ENCODE results near the genes GSTA4, GCM1 and ELOVL5.

DNA sequence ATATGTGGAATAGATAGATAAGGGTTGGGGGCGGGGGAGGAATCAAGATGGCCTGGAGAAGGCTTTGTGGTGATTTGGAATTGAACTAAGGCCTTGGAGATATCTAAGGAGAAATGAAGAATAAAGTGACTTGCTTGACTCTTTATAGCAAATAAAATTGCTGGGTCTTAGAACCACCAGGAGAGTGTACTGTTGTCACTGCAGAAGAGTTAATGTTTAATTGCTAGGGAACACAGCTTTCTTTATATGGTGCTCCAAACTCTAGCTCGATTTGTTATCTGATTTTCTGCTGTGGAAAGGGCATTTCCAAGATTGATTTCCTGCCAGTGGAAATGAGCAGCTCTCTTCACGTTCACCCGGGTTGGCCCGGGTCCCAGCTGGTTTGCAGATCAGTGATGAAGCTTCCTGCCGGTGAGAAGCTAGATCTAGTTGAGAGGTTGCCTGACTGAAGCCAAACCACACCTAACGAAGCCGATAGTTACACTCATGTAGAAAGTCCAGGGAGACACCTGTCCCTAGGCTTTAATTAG lies 27.6 kb downstream of the PAQR8 start:
- CAGE, long polyA plus RNA: no peak
- RRBS: 22% methylated on average over 1 of the region's 8 CpGs

DNA sequence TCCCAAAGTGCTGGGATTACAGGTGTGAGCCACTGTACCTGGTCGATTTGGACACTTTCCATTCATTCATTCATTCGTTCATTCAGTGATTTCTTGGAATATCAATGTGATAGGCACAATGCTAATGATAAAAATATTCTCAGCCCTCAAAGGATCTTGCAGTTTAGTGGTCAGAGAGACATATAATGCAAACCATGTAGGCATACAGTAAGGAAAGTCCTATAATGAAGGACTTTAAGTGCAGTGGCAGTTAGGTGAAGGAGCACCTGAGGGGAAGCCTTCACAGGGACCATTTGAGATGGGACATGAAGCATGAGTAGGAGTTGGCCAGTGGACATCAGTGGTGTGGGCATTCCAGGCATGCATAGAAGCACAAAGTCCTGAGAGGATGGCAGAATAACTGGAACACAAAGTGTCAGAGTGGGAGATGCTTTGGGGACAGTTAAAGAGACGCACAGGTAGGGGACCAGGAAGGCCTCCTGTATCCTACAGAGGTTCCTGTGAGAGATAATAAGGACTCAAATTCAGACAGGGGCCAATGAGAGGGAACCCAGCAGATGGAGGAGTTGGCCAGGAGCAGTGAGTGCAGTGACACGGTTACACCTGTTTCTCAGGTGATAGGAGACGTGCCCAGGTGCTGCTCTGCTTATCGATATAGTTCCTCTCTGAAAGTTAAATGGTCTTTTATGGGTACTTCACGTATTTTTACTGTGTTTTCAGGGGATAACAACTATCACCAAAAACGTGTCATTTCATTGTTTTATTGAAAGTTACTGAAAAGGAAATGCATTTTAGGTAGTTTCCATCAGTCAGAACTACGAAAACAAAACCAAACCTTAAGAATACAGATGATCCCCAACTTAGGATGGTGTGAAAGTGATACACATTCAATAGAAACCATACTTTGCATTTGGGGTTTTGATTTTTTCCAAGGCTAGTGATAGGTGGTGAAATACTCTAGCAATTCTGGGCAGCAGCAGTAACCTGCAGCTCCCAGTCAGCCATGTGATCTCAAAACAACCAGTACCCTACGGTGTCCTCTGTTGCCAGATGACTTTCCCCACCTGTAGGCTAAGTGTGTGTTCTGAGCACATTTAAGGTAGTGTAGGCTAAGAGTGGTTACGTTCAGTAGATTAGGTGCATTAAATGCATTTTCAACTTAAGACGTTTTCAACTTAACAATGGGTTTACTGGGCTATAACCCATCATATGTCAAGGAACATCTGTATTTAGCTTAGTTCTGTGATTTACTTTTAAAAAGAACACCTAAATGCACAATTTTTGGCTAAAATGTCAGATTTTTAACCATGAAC lies 26.1 kb upstream of the EFHC1 start:
- CAGE, long polyA plus RNA: no peak
- RRBS: no CpG with 5 or more reads among the region's 12 CpGs

- CAGE, long polyA plus RNA: no peak
- RRBS: no CpG with 5 or more reads among the region's 15 CpGs
Measured at GRCh38 chr6:52497399-52498353, 77.5 kb downstream of the EFHC1 start.

DNA sequence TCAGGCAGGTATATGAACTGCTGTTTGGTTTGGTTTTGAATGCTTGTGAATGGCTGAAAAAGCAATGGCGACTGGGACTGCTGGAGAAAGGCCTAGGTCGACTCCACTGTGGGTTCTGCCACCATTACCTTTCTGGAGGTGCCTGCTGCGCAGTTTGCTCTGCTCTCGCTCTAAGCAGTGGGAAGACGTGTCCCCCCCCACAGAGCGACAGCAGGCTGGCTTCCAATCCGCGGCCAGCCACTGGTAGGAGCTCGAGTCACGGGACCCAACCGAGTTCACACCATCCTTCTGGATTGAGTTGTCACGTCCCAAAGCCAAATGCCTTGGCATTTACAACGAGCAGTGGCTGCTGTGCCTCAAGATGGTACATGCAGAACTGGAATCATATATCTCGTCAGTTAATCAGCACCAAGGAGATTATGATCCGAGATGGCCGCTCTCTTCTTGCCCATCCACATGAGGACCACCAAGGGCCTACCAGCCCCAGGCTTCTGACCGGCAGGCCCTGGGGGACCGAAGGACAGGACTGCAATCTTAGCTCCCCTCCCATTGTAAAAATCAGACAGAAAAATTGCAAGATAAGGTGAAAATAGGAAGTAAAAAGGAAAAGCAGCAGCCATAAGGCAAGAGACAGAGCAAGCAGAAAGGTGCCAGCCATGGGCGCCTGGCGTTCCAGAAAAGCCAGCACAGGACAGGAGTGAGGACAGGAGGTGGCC lies 74.5 kb downstream of the TRAM2 start:
- CAGE, long polyA plus RNA: no peak
- RRBS: no CpG with 5 or more reads among the region's 20 CpGs

DNA sequence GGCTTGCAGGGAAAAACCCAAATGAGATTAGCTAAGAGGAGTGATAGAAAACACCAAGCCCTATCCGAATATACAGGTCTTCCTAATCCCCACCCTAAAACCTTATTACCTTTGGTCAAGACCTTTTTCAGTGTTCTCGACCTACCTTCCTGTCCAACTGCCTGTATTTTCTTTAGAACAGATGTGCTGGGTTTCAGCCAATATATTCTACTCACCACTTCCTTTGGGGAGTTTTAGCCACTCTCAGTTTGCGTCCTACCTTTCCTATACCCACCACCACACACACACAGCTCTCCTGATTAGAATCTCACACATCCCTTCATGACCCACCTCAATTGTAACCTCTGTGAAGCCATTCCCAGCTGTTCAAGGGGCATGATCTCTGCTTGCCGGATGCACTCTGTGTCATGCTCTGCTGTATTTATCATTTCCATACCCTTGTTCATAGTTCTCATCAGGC lies 39.6 kb downstream of the TRAM2 start:
- CAGE, long polyA plus RNA: no peak
- RRBS: no CpG with 5 or more reads among the region's 4 CpGs

- CAGE, long polyA plus RNA: no peak
- RRBS: no CpG with 5 or more reads among the region's 5 CpGs
Measured at GRCh38 chr6:52560389-52560872, 16.4 kb downstream of the TRAM2 start.

DNA sequence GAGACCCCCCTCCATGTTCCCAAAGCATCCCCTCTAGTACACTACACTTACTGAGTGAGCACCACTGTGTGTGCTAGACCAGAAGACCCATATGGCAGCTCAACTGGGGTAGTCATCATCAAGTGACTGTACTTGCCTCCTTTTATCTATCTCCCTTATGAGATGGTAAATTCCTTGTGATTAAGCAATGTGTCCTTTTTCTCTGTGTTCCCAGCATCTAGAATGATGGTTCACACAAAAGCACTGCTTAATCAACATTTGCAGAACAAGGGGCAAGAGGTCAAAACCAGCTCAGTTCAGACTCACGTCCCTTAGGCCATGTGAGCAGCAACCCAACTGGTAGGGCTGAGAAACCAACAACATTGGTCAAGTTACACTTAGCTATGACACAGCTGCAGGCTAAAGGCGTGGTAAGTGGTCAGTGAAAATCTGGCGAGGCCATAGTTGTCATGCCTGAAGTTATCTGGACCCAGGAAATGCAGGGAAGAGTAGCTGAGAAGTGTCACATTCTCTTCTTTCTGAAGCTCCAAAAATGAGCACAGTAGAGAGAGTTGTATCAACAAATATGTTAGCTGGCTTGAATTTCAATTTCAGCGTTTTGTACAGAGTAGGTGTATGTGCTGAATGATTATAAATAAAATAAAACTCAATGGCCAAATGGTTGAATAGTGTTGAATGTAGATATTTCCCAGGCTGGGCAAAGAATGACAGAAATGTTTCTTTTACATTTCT lies 9.9 kb downstream of the TRAM2 start:
- CAGE, long polyA plus RNA: no peak
- RRBS: no CpG with 5 or more reads among the region's 4 CpGs

DNA sequence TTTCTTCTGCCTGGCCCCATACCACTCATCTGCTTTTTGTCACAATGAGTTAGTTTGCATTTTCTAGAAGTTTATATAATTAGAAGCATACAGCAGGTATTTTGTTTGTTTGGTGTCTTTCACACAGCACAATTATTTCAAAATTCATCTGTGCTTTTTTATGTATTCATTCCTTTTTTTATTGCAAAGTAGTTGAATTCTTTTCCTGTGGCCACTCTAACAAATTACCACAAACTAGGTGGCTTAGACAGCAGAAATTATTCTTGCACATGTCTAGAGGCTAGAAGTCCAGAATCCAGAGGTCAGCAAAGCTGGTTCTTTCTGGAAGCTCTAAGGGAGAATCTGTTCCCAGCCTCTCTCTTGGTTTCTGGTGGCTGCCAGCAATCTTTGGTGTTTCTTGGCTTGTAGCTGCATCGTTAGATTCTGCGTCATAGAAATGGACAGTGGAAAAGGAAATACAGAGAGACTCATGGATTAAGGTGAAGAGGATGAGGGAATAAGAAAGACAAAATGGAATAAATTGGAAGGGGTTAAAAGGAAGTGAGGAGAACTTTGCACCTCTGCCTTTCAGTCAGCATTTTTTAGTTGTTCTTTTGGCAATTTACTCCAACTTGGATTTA lies 39.3 kb downstream of the GSTA2 start:
- CAGE, long polyA plus RNA: no peak
- RRBS: no CpG with 5 or more reads among the region's 2 CpGs

GRCh38 chr6:52724521-52724815 lies 38.8 kb downstream of the GSTA2 start:
- CAGE, long polyA plus RNA: no peak
- RRBS: no CpG with 5 or more reads among the region's 4 CpGs

- CAGE, long polyA plus RNA: no peak
- RRBS: 1% methylated on average over 14 of the region's 46 CpGs
Measured at GRCh38 chr6:52994416-52995539, at the start of gene GSTA4. Gene GSTA4 (minus strand): TSS chr6:52995284.

GRCh38 chr6:53056120-53056757 lies 5.4 kb downstream of the CILK1 start:
- CAGE, long polyA plus RNA: no peak
- RRBS: no CpG with 5 or more reads among the region's 6 CpGs

- CAGE, long polyA plus RNA: no peak
- RRBS: no CpG with 5 or more reads among the region's 5 CpGs
Measured at GRCh38 chr6:53062194-53062861, 704 bp upstream of the CILK1 start.

GRCh38 chr6:53148596-53149067 lies at the start of gene GCM1:
Gene GCM1 (minus strand): TSS chr6:53148841.
- CAGE, long polyA plus RNA: no peak
- RRBS: no CpG with 5 or more reads among the region's 6 CpGs

GRCh38 chr6:53236316-53237047 lies 87.8 kb upstream of the GCM1 start:
- CAGE, long polyA plus RNA: no peak
- RRBS: no CpG with 5 or more reads among the region's 6 CpGs

DNA sequence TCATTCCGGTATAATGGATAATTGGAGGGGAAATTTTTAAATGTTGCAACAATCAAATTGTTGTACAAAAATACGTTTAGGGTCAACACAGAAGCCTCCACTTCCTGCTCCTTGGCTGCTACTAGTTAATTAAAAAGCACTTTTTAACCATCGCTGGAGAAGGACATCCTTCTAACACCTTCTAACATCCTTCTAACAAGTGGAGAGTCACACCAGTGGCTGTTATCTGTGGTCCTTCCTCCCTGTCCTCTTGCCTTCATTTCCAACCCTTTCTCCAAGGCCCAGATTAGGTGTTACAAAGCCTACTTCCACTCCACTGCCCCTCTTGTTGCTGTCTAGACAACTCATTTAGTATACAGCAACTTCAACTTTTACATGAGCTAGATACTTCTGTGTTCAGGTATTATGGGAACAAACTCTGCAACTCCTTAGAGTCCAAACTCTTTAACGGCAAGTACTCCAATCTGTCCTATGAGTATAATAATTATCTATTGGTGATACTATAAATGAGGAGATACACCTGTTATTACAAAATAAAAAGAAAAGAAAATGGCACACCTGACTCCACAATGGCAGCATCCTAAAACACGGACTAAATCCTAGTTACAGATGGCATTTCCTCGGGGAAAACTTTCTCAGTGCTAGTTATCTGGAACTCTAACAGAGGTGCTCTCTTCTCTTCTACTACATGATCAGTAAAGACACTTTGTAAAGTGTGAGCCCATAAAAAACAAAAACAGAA lies 44.9 kb downstream of the ELOVL5 start:
- CAGE, long polyA plus RNA: no peak
- RRBS: no CpG with 5 or more reads among the region's 6 CpGs

GRCh38 chr6:53334979-53336119 lies 13.4 kb downstream of the ELOVL5 start:
- CAGE, long polyA plus RNA: no peak
- RRBS: no CpG with 5 or more reads among the region's 15 CpGs

DNA sequence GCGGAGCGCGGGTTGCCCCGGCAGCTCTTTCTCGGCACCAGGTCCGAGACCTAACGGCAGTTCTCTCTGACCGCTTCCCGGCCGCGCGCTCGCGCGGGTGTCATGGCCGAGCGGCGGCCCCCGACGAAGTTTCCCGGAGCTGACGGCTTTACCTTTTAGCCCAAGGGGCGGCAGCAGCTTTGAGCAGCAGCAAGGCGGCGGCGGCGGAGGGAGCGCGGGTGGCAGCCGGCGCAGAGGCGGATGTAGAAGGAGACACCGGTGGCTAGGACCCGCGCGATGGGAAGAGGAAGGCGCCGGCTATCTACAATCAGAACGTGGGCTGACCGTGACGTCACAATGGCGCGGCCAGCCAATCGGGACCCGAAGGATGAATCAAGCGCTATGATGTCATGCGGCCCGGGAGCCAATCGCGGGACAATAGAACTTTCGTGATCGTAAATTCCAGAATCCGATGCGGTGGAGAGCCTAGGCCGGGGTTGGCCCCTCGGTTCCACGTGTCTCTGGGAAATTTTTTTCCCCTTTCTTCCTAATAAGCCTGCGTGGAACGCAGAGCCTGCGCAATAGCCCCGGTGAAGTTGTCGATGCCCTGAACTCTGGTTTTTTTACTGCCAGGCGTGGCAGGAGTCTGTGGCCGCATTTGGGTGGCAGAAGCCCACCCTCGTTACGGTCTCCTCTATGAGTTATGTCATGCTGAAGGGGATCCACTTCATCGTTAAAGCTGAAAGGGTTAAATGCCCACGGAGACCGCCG lies at the start of gene ELOVL5:
ELOVL5 (minus strand) TSS at position 286 of the 750 bp plus-strand sequence.
- CAGE, long polyA plus RNA: no peak
- RRBS: 2% methylated on average over 52 of the region's 70 CpGs

DNA sequence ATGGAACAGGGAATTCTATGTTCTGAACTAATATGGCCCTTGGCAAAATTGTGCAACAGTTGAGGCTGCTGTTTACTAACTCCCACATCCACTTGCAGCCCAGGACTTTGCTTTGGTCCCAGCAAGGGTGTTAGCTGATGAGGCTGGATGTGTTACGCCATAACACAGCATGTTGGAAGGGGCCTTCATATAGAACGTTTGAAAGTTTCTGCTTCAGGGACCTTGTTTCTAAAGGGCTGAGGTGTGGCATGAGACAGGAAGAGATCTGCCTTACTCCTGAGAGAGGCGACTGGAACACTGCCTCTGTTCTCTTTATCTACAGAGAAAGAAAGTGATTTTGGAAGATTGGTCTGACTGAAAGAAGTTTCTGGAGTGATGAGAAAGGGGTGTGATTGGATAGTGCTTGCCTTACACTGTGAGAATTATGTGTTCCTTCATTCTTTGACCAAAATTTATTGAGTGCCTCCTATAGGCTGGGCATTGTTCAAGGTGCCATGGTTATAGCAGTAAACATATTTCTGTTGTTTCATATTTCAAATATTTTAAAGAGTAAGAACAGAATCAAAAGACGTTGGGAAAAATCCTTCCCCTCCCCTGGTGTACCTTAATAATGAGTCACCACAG lies 78.9 kb downstream of the GCLC start:
- CAGE, long polyA plus RNA: no peak
- RRBS: no CpG with 5 or more reads among the region's 4 CpGs

GRCh38 chr6:53483765-53484491 lies 61.0 kb downstream of the GCLC start:
- CAGE, long polyA plus RNA: no peak
- RRBS: no CpG with 5 or more reads among the region's 8 CpGs

DNA sequence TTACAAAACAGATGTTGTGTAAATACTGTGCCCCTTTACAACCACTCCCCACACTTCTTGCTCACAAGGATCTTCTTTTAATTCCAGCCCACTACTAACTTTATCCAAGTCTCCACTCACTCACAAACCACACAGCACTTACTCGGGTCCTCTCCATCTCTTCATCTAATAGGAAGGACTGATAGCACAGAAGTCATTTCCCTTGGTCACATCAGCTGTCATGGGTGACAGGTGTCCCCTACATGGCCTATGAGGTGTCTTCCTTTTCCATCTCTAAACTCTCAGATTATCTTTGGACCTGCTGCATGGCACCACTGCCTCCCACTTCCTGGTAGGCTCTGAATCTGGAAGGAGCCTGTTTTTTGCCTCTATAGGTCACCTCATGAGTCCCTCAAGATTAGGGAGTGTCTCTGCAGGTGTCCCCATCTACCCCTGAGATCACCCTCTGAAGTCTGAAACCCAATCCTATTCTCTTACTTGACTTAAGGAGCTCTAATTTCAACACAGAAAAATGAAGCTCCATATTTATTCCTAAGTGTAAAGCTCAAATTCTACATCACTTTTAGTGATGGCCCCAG lies 28.5 kb downstream of the GCLC start:
- CAGE, long polyA plus RNA: no peak
- RRBS: no CpG with 5 or more reads among the region's 1 CpG